GM06990 (cell line): Measurements from ENCODE around the genes HTR1A, ADAMTS6 and NLN.

- RRBS = no CpG with 5 or more reads among the region's 4 CpGs
Observed at GRCh38 chr5:62305445-62305722, 622 bp upstream of the KIF2A start.

- RRBS = no CpG with 5 or more reads among the region's 13 CpGs
Observed at GRCh38 chr5:62777217-62777639, 198.6 kb downstream of the LRRC70 start.

GRCh38 chr5:63961909-63962622, at the start of gene HTR1A:
HTR1A (minus strand) TSS chr5:63962445.
- RRBS = 29% methylated on average over 8 of the region's 23 CpGs

GRCh38 chr5:64507030-64507452, 1.2 kb downstream of the RGS7BP start:
- RRBS = no CpG with 5 or more reads among the region's 19 CpGs

DNA sequence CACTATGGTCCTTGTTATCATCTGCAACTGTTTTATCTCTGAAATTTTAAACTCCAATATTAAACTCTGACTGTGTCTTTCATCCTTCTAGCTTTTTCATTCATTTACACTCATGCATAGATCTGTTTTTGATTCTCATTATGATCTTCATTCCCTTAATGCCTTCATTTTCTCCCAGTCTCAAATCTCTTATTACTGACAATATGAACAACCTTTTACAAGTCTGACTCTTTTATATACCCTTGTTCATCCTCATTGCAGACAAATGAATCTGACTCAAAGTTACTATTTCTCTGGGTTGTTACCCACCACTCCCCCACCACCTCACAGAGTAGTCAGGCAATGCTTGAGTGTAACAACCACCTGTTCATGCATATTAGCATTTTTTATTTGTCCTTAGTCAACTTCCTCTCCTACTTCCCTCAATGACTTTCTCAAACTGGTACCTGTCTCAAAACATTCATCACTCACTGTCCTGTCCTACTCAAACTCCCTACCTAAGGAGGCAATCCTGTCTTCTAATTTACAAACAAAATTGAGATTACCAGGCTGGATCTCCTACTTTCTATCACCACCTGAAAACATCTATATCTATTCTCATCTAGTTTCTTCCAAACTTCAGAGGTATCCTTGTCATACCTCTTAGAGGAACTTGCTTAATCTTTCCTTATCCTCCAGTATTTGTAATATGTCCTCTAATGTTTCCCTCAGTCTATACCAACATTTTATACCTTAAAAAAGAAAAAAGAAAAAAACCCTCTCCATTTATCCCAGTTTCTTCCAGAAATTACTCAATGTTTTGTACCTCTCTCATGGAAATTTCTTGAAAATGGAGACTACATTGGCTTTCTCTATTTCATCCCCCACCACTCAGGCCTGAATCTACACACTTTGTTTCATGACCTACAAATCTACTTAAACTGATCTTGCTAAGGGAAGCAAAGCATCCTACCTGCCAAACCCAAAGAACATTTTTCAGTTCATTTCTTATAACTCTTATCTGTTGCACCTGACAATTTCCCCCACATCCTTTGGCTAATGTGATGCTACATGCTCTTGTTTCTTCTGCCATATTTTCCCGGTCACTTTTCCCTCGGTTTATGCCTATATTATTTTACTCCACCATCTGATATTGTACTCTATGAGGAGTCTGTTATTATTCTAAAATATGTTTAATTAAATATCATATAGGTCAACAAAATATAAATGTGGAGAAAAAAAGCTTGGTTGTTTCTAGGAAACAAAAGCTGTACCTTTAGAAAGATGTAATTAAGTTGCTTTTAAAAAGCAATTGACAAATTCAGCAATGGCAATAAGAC, 17.9 kb downstream of the SREK1IP1 start:
- RRBS = no CpG with 5 or more reads among the region's 2 CpGs

DNA sequence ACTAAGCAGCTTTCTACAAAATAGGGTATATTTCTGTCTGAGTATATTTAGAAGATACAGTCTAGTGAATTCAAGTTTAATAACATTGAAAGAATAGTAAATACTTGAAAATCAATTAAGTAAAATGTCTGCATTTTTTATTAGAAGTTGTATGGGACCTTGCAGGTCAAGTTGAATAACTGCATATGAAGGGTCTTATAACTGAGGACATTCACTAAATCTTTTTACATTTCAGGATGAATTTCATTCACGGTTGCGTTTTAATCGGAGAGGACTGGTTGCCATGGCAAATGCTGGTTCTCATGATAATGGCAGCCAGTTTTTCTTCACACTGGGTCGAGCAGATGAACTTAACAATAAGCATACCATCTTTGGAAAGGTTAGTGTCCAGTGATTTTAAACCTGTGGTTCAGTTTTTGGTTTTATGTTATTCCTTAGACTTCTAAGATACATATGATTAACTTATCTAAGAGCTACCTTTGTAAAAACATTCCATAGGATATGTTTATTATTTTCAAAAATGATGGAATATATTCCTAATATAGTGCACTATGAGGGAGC, 15.0 kb downstream of the CWC27 start:
- RRBS = no CpG with 5 or more reads among the region's 4 CpGs

DNA sequence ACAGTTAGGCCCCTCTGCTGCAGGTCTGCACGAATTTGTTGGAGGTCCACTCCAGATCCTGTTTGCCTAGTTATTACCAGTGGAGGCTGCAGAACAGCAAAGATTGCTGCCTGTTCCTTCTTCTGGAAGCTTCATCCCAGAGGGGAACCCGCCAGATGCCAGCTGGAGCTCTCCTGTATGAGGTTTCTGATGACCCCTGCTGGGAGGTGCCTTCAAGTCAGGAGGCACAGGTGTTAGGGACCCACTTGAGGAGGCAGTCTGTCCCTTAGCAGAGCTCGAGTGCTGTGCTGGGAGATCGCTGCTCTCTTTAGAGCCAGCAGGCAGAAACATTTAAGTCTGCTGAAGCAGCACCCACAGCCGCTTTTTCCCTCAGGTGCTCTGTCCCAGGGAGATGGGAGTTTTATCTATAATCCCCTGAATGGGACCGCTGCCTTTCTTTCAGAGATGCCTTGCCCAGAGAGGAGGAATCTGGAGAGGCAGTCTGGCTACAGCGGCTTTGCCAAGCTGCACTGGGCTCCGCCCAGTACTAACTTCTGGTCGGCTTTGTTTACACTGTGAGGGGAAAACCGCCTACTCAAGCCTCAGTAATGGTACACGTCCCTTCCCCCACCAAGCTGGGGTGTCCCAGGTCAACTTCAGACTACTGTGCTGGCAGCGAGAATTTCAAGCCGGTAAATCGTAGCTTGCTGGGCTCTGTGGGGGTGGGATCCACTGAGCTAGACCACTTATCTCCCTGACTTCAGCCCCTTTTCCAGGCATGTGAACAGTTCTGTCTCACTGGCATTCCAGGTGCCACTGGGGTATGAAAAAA, 170.8 kb downstream of the CWC27 start:
- RRBS = no CpG with 5 or more reads among the region's 14 CpGs

- RRBS = no CpG with 5 or more reads among the region's 22 CpGs
Observed at GRCh38 chr5:65479946-65481159, 1.4 kb downstream of the ADAMTS6 start.

- RRBS = no CpG with 5 or more reads among the region's 16 CpGs
Observed at GRCh38 chr5:65481342-65482221, at the start of gene ADAMTS6. ADAMTS6 (minus strand) TSS chr5:65481920.

- RRBS = 4% methylated on average over 51 of the region's 67 CpGs
Observed at GRCh38 chr5:65721952-65722509, at the start of gene NLN. NLN (plus strand) TSS chr5:65722205.

- RRBS = no CpG with 5 or more reads among the region's 5 CpGs
Observed at GRCh38 chr5:65915949-65916515, 10.3 kb upstream of the ERBIN start.

GRCh38 chr5:66087039-66087606, 57.0 kb upstream of the SREK1 start:
- RRBS = no CpG with 5 or more reads among the region's 2 CpGs

- RRBS = 4% methylated on average over 23 of the region's 52 CpGs
Observed at GRCh38 chr5:66144422-66145050, 436 bp downstream of the SREK1 start.

DNA sequence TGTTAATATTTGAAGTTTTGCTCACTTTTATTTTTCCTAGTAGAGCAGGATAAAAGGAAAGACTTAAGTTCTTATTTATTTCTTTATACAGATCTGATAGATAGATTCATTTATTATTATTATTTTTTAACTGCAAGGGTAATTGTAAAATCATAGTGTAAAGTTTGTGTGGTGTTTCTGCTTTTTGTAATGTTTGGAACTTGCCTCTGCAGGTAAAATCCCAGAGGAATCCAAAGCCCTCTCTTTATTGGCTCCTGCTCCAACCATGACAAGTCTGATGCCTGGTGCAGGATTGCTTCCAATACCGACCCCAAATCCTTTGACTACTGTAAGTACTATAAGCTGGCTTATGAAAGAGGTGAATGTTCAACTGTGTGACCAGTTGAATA, 14.9 kb downstream of the SREK1 start:
- RRBS = no CpG with 5 or more reads among the region's 1 CpG

- RRBS = no CpG with 5 or more reads among the region's 2 CpGs
Observed at GRCh38 chr5:66333145-66333559, 189.1 kb downstream of the SREK1 start.

GRCh38 chr5:66829646-66830219, 233.5 kb downstream of the MAST4 start:
- RRBS = no CpG with 5 or more reads among the region's 2 CpGs

- RRBS = no CpG with 5 or more reads among the region's 4 CpGs
Observed at GRCh38 chr5:66978469-66979204, 218.0 kb downstream of the CD180 start.

DNA sequence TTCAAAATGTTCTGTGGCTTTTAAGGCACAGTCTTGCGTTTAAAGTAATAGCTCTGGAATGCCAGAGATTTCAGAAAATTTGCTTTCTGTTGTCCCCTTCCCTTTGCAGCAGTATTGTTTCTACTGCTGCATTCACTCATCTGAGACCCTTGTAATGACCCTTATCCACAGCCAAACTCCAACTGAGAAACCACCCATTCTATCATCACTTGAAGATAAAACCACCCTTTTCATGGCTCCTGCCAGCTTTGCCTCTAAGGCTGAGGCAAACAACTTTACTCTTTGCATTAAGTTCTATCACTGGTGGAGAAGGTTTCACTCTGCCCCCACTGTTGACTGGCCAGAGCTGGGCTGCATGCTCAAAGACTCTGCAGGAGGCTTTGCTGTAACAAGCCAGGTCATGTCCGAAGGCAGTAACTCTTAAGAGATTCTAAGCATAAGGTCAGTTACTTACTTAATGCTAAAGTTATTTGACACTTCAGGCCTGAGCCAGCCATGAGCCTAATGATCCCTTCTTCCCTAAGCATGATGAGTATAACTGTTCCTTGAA, 101.9 kb downstream of the CD180 start:
- RRBS = no CpG with 5 or more reads among the region's 2 CpGs

DNA sequence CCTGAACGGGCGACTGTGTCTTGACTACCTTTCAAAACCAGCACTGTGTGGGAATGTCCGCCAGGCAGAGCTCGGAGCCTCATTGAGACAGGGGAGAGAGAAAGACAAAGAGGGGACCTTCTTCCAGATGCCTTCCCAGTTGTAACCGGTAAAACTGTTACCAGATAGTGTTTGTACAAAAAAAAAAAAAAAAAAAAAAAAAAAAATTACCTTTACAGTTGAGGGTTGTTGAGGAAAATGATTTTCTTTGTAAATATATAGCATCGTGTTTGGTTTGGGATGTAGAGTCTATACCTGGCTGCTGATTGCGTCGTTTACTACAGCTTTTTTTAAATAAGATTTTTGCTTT, 29.5 kb downstream of the CD180 start:
- RRBS = no CpG with 5 or more reads among the region's 8 CpGs

GRCh38 chr5:67192799-67193541, 3.6 kb downstream of the CD180 start:
- RRBS = no CpG with 5 or more reads among the region's 10 CpGs